Right atrium auricular region (tissue), 2 donors: ENCODE data around the genes KIFC1, CUTA, NUDT3, PACSIN1 and SPDEF.

GRCh38 chr6:33391753-33392724, at the start of gene KIFC1:
Gene KIFC1, plus strand, starts transcription at chr6:33391823.
- PRO-cap = no peak
- RAMPAGE, long total RNA, 2 experiments = start-site peak on the plus strand in 1 of 2 experiments, at chr6:33391834-33391845 at its widest, 18 reads per replicate

DNA sequence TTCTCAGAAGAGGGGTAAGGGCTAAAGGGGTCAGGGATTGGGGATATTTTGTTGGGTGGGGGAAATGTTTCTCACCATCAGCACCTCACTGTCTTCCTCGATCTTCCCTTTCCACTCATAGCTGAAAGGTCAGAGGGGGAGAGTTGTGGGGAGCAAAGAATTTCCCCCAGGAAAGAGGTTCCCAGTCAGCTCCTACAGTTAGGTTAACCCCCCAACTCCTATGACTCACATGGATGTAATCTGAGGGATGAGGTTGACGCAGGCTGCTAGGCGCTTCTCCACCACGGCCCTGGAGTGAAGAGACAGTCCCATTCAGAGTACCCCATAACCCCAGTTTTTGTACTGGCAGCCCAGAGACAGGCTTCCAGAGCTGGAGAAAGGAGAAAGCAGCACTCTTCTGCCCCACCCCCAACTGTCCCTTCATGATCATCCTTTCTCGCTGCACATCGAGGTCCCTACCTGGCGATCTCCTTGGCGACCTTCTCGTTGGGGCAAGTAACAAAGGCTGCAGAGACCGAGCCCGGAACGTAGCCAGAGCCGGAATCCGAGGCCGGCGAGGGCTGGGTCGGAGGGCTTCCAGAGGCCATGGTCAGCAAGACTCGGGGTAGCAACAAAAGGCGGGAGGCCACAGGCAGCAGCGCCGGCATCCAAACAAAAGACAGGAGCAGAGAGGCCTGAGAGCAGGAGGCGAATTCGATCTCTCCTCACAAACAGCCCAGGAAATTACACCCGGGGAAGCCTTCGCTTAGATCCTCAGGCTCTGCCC, 702 bp downstream of the CUTA start:
- PRO-cap = unidirectional peak, plus-strand start at position 340 of the sequence
- RAMPAGE, long total RNA, 2 experiments = no peak in any of the 2 experiments

GRCh38 chr6:33417788-33418566, at the start of gene CUTA:
Gene CUTA, minus strand, starts transcription at chr6:33418107.
- PRO-cap = bidirectional peak, plus-strand start at chr6:33418474, minus-strand start at chr6:33418103
- RAMPAGE, long total RNA, 2 experiments = start-site peak on the minus strand in 2 of 2 experiments, at chr6:33417906-33418185 at its widest, 37 to 545 reads per replicate

- PRO-cap = no peak
- RAMPAGE, long total RNA, 2 experiments = no peak in any of the 2 experiments
Observed at GRCh38 chr6:33423318-33423741, 3.5 kb downstream of the SYNGAP1 start.

GRCh38 chr6:33429370-33430047, 9.6 kb downstream of the SYNGAP1 start:
- PRO-cap = no peak
- RAMPAGE, long total RNA, 2 experiments = no peak in any of the 2 experiments

DNA sequence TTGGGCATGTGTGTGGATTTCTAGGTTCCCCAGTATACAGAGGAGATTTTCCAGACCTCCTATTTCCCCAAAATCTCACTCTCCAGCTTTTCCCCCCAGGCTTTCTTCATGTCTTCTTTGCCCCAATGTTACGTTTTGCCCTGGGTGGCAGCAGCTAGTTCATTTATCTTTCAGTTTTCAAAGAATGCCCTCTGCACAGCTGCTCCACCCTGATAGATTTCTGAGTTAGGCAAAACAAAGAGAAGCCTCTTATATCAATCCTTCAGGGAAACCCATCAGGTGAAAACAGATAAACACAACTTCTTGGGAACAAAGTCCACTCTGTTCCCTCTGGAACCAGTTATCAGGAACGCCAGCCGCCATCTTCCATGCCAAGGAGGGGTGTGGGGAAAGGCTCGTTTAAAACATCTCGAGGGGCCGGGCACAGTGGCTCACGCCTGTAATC, 33.9 kb downstream of the ZBTB9 start:
- PRO-cap = no peak
- RAMPAGE, long total RNA, 2 experiments = no peak in any of the 2 experiments

DNA sequence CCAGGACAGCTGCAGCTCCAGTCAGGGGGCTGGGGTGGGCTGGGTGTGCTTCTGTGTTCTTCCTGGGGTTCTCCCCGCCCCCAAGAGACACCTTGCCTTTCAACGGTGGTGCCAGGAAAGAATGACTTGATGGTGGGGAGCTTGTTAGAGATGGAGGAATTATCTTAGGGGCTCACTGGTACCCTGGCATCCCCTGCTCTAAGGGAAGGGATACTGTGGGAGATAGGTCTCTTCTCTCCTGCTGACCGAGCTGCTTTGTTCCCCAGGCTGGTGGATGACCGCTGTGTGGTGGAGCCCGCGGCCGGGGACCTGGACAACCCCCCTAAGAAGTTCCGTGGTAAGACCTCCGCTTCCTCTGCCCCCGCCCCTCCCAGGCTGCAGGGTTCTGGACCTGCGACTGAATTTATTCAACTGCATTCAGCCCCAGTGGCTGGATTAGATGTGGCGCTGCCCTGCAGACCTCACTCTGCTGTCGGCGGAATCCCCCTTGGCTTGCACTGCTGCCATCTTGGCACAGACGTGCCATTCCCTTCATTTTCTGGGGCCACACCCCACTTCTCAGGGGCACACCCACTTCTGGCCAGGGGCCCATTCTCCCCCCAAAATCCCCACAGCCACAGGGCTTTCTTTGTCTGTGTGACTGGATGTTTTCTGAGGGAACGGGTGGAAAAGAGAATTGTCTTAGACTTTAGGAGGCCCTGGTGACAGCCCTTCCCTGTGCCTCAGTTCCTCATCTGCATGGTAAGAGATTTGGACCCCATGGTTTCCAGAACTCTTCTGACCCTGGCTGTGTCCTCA, 19.3 kb downstream of the ITPR3 start:
- PRO-cap = no peak
- RAMPAGE, long total RNA, 2 experiments = no peak in any of the 2 experiments

GRCh38 chr6:33694878-33695173, 16.7 kb downstream of the UQCC2 start:
- PRO-cap = no peak
- RAMPAGE, long total RNA, 2 experiments = no peak in any of the 2 experiments

GRCh38 chr6:33720816-33721504, 9.5 kb upstream of the UQCC2 start:
- PRO-cap = no peak
- RAMPAGE, long total RNA, 2 experiments = no peak in any of the 2 experiments

DNA sequence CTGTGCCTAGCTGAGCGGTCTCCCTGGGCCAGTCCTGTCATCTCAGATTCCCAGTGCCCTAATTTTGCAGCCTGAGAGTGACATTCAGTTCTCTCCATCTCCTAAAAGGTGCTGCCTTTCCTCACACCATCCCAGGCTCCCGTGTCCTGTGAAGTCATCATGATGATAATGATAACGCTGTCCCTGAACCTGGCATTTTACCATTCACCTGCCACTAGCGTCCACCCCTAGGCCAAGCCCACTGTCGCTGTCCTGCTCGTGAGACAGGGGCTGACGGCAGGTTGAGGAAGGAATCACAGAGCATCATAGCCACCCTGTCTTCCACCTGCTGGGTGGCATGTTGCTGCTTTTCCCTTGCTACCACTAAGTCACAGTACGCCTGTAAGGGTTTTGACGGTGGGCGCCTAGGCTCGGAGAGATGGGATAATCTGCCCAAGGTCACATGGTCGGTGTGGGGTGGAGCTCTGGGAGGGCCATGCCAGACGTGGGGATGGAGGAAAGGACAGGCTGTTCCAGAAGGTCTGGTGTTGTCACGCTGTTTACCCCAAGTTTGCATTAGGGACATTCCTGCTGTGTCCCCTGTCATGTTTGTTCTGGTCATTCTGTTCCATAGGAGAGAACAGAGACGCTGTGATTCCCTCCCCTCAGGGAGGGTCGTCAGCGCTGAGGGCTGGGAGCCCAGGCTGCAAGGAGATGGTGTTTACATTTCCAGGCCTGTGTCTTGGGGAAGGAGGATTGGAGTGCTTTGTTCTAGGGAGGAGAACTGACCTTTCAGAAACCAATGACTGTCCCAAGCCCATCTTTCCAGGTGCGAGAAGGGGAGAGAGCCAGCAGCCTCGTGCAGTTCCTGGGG, 16.2 kb downstream of the IP6K3 start:
- PRO-cap = bidirectional peak, plus-strand start at position 717 of the sequence, minus-strand start at position 377 of the sequence
- RAMPAGE, long total RNA, 2 experiments = no peak in any of the 2 experiments

- PRO-cap = bidirectional peak, plus-strand start at chr6:33737423, minus-strand start at chr6:33737288
- RAMPAGE, long total RNA, 2 experiments = no peak in any of the 2 experiments
Observed at GRCh38 chr6:33737125-33738007, 9.3 kb downstream of the IP6K3 start.

DNA sequence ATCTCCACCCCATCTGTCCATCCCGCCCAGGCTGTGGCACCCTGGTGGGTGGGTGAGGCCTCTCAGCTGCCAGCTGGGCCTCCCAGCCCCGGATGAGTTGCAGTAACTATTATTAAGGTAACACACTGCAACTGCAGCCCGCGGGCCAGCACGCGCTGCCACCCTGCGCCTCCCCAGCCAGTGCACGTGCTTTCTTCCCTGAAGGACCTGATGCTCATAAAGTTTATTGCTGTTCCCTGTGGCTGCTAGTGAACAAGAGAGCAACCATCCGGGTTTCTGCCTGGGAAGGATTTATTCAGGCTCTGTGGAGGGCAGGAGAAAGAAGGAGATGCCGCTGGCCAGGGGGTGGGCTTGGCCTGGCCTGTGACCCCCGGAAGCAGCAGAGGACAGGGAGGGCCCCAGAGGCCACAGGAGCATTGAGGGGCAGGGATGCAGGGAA, 1.7 kb downstream of the IP6K3 start:
- PRO-cap = bidirectional peak, plus-strand start at position 120 of the sequence, minus-strand start at position 94 of the sequence
- RAMPAGE, long total RNA, 2 experiments = no peak in any of the 2 experiments

- PRO-cap = no peak
- RAMPAGE, long total RNA, 2 experiments = no peak in any of the 2 experiments
Observed at GRCh38 chr6:33999936-34000253, 146.0 kb downstream of the GRM4 start.

GRCh38 chr6:34246259-34247143, 2.3 kb downstream of the SMIM29 start:
- PRO-cap = no peak
- RAMPAGE, long total RNA, 2 experiments = no peak in any of the 2 experiments

DNA sequence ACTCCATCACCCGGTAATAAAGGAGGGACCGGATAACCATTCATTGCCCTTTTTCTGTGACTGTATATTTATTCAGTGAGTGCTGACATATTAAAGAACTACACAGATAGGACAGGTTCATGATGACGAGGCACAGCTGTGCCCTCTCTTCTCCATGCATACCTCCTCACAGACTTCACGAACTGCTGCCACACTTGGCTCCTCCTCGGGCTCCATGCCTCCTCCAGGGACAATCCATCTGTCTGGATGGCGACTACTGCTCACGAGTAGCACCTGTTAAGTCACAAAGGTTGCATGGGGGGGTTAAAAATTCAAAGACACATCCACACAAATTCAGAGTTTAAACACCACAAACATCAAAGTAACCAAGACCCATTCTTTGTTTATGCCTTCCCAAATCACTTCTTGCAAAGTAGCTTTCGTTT, 50.8 kb downstream of the NUDT3 start:
- PRO-cap = no peak
- RAMPAGE, long total RNA, 2 experiments = no peak in any of the 2 experiments

DNA sequence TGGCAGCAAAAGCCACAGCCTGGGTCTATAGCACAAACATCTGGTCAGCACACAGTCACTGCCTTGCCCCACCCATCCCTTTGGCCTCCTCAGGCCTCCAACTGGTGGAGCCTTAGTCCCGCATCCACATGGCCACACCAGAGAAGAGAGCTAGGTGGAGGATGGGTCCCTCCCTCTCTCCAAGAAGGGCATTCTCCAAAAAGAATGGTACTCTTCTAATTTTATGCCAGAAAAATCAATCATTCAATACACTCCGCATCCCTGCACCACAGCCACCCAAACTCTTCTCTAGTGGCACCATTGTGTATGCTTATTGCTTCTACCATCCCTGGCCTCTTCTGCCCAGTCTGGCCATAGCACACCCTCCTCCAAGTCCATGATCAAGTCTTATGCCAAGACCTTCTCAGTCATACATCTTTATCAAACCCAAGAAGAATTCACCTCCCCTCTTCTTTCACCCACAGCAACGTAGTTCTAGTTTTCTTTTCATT, 13.8 kb downstream of the NUDT3 start:
- PRO-cap = no peak
- RAMPAGE, long total RNA, 2 experiments = no peak in any of the 2 experiments

GRCh38 chr6:34392520-34393307, at the start of gene NUDT3:
Gene NUDT3, minus strand, starts transcription at chr6:34392669.
- PRO-cap = bidirectional peak, plus-strand start at chr6:34392857, minus-strand start at chr6:34392647
- RAMPAGE, long total RNA, 2 experiments = start-site peak on the plus strand in 1 of 2 experiments, at chr6:34392654-34392717 at its widest, 5 reads per replicate

DNA sequence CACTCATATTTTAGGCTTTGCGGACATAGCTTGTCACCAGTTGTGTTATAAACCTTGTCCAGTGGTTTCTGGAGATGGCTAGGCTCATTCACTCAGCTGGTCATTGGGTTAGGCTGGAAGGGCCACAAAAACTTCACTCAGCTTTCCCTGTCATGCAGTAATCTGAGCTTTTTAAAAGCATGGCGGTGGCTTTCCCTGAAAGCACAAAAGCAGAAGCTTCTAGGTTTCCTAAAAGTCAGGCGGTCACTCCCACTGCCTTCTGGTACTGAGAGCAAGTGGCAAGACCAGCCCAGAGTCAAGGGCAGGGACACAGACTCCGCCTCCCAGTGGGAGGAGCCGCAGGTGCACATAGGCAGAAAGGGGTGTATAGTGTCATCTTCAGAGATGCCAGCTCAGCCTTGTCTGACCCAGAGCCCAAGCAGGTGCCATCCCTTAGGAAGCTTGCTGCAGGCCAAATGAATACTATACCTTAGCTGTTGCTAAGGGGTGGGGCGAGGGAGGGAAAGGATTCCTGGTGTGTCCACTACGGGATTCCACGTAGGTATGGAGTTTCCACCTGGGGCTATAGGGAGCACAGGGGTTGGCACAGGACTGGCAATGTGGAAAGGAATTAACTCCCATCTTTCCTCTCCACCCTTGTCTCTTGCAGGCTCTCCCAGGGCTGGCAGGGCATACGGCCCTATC, 17.9 kb upstream of the PACSIN1 start:
- PRO-cap = no peak
- RAMPAGE, long total RNA, 2 experiments = no peak in any of the 2 experiments

DNA sequence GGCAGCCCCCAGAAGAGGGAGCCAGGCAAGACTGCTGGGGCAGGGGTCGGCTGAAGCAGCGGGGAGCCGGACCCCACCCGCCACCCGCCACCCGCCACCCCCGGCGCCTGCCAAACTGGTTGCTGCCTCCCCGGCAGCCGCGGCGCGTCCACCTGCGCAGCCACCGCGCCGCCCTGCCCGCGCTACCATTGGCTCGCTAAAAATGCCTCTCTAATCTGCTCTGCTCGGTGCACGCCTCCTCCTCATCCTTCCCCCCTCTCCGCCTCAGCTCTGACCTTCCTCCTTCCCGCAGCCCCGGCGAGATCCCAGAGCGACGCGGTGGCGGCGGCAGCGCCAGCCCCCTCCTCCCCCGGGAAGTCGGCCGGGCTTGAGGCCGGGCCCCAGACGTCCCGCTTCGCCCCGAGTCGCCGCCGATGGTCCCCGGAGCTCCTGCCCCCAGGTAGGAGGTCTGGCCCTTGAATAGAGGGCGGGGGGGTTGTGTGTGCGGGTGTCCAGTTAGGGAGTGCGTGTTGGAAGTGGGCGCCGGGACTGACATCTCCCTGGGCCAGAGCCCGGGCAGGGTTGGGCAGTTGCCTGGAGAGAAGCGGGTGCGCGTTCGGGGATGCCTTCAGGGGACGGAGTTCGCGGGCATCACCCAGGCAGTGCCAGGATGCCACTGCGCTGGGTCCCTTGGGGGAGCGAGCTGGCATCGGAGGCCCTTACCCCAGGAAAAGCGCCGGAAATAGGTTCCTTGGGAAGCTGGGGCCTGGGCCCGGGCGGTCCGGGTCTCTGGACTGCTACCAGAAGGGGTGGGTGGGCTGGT, at the start of gene PACSIN1:
Gene PACSIN1 (plus strand): TSS at position 245 of the 802 bp plus-strand sequence.
- PRO-cap = bidirectional peak, plus-strand start at position 308 of the sequence, minus-strand start at position 117 of the sequence
- RAMPAGE, long total RNA, 2 experiments = start-site peak on the plus strand in 2 of 2 experiments, centred at positions 263 to 298 of the sequence, 34 to 43 reads per replicate

DNA sequence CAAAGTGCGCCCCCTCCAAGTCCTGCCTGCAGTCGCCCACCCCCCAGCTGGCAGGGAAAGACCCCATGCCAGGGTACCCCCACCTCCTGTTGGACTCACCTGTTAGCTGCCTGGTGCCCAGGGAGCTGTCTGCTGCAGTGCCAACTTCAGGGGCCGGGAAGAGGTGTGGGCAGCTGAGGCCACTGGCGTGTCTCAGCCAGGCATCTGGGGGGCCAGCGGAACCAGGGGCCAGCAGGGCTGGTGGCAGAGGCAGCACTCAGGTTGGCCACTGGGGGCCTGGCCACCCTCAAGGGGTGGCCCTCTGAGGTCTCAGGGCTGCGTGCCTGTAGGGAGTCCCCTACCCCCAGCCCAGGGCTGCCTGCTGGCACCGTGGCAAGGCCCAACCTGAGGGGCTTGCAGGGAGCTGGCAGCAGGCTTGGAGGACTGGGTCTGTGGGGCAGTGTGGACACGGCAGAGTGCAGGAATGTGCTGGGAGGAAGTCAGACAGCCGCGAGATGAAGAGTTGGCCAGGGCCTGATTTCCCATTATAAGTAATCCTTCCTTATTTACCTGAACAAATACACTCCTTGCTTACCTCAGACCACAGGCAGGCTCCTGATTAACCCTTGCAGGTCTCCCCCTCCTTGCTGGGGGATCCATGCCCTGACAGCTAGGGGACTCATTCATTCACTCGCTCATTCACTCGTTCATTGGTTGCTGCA, at the start of gene SPDEF:
Gene SPDEF (minus strand): TSS at position 500 of the 701 bp plus-strand sequence.
- PRO-cap = no peak
- RAMPAGE, long total RNA, 2 experiments = no peak in any of the 2 experiments